ENCODE measurements around the genes ANKDD1A and IGDCC4.

GRCh38 chr15:64911221-64912699 is at the start of gene ANKDD1A:
Gene ANKDD1A, plus strand, starts transcription at chr15:64911902.
- PRO-cap = bidirectional peak, plus-strand start at chr15:64911902, minus-strand start at chr15:64911780; unidirectional peak, plus-strand start at chr15:64911902

DNA sequence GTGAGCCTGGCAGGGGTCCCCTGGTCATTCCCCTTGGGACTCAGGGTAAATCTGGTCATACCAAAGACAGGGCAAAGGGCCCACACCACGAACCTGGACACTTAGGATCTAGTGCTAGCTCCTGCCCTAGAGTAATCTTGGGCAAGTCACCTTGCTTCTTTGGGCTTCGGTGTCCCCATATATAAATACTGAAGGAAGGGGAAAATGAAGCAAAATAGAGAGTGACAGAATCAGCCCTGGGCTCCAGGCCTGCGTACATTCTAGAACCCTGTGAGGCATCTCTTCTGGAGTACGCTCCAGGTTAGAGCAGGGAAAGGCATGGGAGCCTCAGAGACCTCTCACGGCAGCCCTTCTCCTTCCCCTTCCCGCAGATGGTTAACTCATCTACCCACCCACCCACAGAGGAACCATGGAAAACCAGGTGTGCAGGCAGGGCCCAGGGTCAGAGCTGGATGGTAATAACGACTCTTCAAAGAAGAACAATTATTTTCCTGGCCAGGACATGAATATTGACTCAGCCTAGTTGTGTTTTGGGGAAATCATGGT is 987 bp upstream of the RASL12 start:
- PRO-cap = no peak

- PRO-cap = no peak
Observed at GRCh38 chr15:65069287-65069829, 1.6 kb upstream of the RASL12 start.

GRCh38 chr15:65085232-65085929 is 8.8 kb downstream of the KBTBD13 start:
- PRO-cap = no peak

DNA sequence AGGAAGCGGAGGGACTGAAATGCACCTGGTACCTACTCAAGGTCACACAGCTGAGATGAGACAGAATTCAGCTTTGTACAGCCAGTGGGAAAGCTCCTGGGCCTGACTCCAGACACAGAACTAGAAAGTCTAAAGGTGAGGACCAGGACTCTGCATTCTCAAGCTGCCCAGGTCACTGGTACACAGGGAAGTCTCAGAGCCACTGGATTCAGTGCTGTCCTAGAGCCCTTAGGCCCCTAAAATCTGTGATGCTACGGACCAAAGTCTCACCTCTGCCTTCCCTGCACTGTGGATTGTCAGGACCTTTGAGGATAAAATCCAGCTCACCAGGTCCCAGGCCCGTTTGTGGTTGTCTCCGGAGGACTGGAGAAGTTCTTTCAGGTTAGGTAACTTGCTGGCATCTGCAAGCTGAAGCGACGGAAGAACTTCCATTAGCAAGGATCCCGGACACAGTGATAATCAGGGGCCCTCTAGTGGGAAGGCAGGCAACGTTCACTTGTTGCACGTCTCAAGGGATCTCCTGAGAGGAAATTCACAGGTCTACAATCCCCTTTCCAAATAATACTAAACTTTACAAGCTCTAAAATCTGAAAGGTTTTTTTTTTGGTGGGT is 15.9 kb downstream of the PARP16 start:
- PRO-cap = no peak

DNA sequence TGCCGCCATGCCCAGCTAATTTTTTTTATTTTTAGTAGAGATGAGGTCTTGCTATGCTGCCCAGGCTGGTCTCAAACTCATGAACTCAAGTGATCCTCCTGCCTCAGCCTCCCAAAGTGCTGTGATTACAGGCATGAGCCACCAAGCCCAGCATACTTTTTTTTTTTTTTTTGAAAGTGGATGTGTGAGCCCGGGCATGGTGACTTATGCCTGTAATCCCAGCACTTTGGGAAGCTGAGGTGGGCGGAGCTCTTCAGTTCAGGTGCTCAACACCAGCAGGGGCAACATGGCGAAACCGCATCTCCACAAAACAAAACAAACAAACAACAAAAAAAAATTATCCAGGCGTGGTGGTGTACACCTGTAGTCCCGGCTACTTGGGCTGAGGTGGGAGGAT is 12.6 kb downstream of the PARP16 start:
- PRO-cap = no peak

DNA sequence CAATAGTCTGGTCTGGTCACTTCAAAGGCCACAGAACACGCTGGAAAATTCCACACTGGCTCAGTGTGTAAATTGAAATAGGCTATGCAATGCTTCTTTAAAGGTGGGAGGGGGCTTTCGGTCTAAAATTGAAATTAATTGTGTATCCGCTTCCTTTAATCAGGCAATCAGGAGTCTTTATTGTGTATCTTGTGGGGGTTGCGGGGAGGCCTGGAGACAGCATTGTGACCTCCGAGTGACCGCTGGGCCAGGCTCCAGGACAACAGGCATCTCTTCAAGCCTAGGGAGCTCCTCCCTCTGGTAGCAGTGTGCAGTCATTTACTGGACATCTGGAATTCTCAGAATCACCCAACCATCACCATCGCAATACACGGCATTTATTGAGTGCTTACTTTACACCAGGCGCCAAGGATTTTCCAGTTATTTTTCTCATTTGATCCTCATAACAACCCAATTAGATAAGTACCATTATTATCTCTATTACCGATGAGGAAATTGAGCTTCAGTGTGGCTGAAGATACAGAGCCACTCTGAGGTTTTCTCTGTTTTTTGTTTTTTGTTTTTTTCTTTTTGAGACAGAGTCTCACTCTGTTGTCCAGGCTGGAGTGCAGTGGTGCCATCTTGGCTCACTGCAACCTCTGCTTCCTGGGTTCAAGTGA is 26.0 kb upstream of the PARP16 start:
- PRO-cap = no peak

DNA sequence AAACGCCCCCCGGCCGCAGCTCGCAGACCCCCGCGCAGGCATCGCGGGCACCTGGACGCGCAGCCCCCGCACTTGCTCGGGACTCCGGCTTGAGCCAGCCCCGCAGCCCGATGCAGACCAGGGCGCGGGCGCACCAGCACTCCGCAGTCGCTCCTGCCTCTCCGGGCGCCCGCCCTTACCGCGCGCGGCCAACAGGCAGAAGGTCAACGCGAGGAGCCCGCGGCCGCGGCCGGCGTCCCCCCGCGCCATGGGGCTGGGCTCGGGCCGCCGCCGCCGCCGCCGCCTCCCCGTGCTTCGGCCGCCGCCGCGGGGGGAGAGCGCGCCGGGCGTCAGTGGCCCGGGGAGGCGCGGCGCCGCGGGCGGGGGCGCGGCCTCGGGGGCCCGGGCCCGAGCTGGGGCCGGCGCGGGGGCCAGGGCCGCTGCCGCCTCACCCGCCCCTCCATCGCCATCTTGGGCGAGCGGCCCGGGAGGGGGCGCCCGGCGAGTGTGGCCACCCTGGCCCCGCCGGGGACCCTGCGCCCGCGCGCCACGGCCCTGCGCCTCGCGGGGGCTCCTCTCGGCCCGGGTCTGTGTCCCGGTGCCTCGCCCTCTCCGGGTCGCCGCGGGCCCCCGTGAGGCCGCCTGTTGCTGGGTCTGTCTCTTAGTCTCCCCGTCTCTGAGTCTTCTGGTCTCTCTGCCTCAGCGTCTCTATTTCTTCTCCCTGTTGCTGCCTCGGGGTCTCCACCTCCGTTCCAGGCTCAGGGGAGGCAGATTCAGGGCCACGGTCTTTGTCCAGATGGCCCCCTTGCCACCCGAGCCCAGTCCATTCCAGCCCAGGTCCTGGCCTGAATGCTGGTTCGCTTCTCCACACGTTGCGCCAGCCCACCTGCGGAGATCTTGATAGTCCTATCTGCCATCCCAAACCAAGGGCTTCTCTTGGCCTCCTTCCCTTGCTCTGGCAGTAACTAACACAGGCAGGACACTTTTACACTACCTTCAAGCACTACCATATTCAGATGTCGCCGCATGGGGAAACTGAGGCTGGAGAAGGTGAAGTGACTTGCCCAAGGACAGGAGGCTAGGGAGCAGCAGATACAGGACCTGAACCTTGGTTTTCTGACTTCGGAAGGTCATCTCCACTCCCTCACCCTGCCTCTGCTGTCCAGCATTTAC is at the start of gene IGDCC4:
Gene IGDCC4 (minus strand): TSS at position 334 of the 1,152 bp plus-strand sequence.
- PRO-cap = bidirectional peak, plus-strand start at position 457 of the sequence, minus-strand start at position 452 of the sequence

DNA sequence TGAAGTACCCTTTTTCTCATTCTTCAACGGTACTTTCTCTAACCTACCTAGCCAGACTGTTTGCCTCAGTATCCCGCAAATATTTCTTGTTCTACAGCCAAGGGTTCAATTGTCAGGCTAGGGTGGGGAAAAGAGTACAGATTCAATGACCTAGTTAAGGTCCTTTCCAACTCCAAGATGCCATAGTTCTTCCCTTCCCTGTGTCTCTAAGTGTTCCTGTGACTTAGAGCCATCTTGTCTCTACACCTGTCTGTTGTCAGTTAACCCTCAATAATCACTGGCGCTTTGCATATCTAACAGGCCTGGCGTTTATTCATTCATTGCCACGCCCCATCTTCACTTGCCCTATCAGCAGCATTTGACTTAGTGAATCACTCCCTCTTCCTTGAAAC is 1.0 kb upstream of the IGDCC4 start:
- PRO-cap = no peak

DNA sequence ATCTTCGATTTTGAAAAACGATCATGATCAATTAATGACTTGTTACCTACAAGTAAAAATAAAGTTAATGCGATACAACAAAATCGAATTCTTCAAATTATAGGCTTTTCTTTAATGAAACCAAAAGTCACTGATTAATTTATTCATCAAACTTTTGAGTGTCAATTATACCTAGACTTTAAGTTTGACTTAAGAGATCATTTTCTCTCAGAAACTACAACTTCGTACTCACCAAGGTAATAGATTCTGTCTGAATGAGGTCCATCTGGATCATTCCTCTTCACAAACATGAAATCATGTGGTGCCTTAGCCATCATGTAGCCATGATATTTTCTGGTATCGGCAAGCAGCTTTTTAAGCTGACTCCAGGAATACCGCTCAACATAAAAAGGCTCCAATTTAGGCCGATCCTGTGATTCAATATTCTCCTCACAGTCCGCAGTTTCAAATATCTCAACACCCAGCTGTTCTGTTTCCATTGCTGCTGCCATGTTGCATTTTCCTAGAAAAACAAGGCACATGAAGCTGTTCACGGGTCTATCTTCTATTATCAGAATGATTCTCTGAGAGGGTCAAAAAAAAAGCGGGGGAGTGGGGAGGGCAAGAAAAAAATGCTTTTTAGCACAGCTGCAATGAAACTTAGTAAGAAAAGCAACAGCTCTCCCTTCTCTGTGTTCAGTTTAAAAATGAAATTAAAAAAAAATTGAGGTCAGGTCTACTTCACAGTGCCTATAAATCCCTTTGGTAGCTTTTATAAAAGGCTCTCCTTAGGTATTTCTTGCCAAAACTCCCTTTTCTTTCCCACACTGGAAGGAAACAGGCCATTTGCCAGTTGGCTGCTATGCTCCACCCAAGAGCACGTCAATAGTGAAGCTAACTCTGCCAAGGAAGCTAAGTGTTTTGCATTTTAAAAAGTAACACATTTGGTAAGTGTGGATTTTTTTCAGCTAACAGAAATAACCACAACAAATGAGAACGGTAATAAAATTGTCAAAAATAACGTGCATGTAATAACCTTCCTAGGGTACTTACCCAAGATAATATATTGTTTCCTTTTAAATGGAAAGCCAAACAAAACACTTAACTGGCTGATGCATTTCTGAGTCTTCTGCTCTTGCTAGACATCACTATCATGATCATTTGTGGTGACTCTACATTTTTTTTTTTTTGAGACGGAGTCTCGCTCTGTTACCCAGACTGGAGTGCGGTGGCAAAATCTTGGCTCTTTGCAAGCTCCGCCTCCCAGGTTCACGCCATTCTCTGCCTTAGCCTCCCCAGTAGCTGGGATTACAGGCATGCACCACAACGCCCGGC is 5.0 kb downstream of the DPP8 start:
- PRO-cap = no peak

DNA sequence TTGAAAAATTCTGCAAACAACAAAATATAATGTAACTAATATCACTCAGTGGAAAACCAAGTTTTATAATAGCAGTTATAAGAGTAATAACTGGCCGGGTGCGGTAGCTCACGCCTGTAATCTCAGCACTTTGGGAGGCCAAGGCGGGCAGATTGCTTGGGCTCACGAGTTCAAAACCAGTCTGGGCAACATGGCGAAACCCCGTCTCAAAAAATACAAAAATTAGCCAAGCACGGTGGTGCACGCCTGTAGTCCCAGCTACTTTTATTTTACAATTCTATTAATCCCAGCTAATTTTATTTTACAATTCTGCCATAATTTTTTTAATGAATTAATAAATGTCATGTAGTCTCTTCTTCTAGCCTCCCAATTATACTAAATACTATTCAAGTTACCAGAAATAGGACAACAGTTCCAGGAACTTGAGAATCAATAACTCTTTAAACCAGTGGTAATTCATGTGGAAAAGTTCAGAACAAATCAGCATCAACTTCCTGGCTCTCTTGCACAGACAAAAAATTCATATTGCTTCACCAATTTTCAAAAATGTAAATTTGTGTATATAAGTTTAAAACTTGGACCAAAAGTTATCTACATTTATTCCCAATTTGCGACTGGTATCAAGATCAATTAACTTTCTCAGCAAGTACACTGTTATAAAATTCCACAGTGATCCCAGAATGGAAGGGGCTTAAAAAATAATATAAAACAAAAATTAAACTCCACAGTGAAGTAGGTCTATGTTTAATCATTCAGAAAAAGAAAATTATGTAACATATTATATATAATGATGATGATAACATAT is 2.1 kb downstream of the DENND4A start:
- PRO-cap = no peak

DNA sequence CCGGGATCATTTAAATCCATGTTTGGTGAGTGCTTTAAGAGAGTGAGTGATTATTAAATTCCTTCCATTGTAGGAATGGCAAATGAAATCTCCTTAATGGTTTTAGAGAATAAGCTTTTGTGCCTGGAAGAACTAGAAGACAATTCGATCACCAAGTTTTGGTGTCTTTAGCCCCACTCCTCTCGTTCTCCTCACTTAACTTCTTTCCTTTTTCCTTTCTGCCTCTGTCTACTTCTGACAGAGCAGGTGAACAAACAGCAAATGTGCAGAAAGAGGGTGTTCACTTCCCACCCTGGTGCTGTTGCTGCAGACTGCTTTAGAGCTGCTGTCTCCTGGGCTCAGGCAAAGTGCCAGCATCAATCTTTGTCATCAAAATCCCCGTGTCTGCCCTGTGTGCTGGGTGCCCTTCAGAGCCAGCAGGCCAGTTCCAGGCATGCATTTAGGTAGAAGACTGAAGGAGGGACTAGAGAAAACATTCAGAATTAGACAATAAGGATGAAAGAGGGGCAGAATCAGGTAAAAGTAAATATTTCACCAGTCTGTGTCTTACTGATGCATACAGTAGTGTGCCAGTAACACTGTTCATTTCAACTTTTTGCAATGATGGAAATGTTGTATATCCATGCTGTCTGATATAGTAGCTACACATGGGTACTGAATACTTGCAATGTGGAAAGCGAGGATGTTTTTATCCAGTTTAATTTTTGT is 35.4 kb upstream of the RAB11A start:
- PRO-cap = no peak

GRCh38 chr15:66080596-66081044 is 172.9 kb downstream of the MEGF11 start:
- PRO-cap = no peak

GRCh38 chr15:66251666-66252325 is 1.8 kb downstream of the MEGF11 start:
- PRO-cap = no peak

- PRO-cap = no peak
Observed at GRCh38 chr15:66387792-66388061, 1.0 kb downstream of the MAP2K1 start.

GRCh38 chr15:66414714-66415125 is 28.0 kb downstream of the MAP2K1 start:
- PRO-cap = no peak

DNA sequence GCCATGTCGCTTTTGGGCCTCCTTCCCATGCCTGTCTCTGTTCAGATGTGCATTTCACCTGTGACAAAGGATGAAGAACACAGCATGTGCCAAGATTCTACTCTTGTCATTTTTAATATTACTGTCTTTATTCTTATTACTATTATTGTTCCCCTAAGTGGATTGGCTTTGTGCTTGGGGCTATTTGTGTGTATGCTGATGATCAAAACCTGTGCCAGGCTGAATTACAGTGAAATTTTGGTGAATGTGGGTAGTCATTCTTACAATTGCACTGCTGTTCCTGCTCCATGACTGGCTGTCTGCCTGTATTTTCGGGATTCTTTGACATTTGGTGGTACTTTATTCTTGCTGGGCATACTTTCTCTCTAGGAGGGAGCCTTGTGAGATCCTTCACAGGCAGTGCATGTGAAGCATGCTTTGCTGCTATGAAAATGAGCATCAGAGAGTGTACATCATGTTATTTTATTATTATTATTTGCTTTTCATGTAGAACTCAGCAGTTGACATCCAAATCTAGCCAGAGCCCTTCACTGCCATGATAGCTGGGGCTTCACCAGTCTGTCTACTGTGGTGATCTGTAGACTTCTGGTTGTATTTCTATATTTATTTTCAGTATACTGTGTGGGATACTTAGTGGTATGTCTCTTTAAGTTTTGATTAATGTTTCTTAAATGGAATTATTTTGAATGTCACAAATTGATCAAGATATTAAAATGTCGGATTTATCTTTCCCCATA is 6.7 kb downstream of the SNAPC5 start:
- PRO-cap = no peak

GRCh38 chr15:66493735-66494835 is 3.5 kb downstream of the SNAPC5 start:
- PRO-cap = no peak

- PRO-cap = no peak
Observed at GRCh38 chr15:66657463-66657855, 44.6 kb upstream of the SMAD6 start.

- PRO-cap = bidirectional peak, plus-strand start at chr15:66661836, minus-strand start at chr15:66661679
Observed at GRCh38 chr15:66661064-66662278, 40.6 kb upstream of the SMAD6 start.

All from vermiform appendix (tissue), 1 donor.